Frontal cortex (tissue), 2 donors: ENCODE results near the gene ADAM11.

- RAMPAGE, long total RNA = no peak
These were observed 8.0 kb downstream of the G6PC3 start for GRCh38 chr17:44078437-44079029.

DNA sequence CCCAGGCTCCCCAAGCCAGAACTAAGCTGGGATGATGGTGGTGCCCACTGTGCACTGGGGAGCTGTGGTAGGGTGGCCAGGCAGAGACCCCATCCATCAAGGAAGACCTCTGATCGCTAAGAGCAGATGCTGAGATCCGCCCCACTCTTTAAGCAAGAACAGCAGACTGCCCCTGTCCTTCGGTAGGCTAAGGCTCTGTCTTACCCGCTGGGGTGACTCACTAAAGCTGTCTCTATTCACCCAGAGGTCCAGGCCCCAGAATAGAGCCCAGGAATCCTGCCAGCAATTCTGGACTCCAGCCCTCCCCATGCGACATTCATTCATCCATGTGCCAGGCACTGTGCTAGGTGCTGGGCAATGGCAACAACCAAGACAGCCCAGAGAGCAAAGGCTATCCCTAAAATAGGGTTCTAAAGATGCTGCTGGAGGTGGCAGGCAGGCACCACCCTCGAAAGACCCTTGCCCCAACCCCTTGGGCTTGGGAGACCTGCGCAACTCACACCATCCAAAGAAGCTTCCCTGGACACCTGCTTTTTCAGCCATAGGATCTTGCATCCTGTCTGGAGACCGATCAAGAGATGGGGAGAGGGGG lies 15.3 kb downstream of the HDAC5 start:
- RAMPAGE, long total RNA = no peak

DNA sequence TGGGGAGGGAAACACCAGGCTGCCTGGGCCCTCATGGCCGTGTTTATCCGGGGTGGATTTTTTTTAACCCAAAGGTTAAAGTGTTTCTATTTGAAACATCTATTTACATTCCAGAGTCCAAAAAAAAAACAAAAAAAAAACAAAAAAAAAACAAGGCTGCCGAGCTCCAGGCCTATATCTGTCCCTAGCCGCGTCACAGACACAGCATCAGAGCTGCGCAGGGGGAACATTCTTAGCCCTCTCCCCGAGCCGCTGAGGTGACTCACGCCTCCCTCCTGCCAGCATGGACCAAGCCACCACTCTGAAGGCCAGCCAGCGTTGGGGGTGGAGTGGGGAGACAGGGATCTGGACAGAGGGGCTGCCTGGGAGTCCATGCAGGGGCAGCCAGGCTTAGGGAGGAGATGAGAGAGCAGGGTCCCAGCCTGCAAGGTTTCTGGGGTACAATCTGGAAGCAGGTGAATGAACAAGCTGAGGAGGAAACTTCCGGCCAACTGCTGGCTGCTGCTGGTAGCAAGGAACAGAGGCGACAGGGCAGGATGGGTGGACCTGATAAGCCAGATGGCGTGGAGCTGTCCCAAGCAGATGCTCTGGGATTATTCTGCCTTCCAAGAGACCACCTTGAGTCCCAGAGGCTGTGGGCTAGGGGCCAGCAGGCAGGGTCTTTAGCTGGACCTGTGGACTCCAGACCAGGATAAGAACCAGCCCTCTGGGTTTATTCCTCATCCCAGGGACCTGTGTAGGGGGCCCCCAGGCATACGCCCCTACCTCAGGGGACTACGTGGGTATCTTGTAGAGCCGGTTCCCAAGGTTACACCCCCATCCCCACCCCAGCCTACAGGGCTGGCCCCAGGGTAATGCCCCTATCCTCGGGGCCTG lies 14.6 kb downstream of the HDAC5 start:
- RAMPAGE, long total RNA = no peak

DNA sequence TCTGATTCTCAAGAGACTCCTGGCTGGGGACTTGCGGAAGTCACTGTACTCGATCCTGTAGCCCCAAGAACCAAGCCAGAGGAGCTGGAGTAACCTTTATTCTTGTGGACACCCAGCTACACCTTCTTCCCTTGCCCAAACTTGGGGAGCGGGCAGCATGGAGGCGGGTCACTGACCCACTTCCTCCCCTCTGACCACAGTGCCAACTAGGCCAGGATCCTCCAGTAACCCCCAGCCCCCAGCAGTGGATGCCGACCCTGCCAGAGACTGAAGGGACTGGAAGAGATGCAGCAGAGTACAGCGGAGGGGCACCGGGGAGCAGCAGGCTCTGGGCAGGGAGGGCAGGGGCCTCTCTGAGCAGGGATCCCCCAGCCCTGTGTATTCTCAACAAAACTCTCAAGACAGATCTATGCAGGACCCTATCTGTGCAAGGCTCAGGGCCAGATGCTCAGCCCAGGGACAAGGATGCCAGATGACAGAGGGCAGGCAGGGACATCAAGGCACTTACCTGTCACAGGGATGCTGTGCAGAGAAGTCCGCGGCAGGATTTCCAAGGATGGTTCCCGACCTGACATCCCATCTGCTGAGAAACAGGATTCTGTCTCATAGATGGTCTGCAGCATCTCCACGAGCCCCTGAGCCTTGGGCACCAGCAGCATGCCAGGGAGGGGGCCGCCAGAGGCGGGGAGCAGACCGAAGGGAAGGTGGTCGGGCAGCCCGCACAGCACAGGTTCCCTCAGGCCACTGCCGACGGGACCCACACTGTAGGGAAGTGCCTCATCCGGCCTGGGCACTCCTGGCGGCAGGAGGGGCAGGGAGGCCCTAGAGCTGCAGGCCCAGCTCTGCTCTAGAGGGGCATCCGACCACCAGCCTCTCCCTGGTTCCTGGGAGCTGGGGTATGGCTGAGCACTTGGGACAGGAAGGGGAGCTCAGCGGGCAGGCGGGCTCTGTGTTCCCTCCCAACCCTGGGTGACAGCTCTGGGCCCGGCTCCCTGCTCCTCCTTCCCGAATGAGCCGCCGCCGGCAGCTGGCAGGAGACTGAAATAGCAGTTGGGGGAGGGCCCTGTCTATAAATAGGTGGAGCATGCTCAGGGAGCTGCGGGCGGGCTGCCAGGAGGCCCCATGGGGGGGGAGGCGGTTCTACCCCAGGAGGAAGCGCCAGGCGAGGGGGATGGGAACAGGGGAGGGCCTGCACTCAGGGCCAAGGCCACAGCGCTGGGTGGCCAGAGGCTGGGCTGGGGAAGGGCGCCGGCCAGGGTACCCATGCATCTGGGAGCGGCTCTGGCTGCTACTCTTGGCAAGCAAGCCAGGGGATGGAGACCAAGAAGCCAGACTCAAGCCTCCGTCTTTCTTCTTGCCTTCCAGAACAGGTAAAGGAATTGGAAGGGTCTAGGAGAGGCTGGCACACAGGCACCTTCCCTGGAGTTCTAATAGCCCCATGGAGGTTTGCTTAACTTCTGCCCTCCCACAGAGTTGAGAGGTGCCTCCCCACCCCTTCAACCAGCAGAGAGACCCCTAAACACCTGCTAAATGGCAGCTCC lies 12.7 kb downstream of the HDAC5 start:
- RAMPAGE, long total RNA = no peak

DNA sequence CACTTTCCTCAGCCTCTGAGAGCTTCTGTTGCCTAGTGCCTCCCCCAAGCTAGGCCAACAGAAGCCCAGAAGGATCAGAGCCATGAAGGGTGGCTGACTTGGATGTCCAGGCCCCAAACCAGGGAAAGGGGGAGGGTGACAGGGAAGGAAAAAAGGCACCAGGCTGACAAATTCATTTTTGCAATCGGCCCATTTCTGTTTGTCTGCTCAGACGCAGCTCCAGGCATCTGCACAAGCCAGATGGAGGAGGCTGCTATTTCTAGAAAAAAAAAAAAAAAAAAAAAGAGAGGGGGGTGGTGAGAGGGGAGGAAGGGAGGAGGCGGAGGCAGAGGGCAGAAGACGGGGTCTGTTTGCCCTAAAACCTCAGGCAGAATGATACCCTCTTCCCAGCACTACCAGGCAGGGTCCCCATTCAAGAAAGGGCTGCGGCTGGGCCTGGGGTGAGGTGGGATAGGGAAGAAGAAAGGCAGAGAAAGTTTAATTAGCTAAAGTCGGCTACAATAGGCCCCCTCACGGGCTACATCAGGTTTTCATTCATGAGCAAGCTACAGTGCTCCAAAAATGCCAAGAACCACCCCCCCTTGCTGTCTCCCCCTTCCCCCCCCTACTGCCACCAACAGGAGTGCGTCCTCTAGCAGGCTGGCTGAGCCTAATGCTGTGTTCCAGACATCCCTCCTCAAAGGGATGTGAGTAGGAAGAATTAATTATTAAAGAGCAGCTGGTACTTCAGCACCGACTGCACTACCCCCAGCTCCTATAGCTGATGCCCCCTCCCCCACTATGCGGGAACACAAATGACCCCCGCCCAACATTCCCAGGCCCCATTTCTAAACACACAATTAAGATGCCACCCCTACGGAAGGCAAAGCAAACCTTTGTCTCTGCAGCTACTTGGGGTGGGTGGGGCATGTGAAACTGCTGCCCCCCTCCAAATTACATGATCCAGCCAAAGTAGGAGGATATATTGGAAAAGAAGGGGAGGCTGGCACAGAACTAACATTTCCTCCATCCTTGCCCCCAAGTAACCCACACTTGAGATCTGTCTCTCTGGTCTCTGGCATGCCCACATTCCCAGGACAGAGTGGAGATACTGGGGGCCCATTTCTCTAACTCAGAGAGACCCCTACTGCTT lies 2.2 kb downstream of the HDAC5 start:
- RAMPAGE, long total RNA = no peak

GRCh38 chr17:44191985-44192962 lies 5.5 kb downstream of the TMUB2 start:
- RAMPAGE, long total RNA = no peak

DNA sequence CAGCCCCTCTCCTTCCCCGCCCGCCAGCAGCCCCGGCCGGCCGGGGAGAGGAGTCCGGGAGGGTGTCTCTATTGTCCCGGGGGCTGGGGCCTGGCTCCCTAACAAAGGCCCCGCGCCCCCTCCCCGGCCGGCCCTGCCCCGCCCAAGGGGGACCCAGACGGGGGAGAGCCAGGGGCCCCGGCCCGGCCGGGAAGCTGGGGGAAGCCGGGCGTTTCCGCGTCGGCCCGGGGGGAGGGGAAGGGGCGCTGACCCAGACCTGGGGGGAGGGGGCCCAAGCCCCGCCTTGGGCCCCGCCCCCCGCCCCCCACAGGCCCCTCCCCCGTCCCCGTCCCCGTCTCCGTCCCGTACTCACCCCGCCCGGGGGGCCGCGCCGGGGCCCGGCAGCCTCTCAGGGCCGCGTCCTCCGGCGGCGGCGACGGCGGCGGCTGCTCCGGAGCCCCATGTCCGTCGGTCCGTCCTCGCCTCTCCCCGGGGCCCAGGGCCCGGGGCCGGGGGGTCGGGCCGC lies 488 bp downstream of the ATXN7L3 start:
- RAMPAGE, long total RNA = no peak

DNA sequence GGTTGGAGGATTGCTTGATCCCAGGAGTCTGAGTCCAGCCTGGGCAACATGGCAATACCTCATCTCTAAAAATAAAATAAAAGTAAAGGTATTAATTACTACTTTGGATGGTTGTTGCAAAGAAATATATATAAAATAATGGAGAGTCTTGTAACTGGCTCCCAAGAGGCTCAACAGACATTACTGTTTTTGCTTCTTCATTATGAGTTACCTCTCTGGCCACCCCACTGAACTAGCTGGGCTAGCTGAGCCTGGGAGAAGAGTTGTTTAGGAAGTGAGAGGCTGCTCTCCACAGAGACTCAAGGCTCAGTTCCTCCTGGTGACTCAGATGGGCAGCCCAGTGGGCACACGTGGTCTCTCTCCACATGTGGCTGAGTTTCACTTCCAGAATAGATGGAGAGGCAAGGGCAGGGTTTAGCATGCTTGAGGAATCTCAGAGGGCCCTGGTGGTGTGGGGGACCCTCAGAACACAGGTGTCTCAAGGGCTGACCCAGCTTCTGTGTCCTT lies 3.0 kb downstream of the GRN start:
- RAMPAGE, long total RNA = no peak

GRCh38 chr17:44436448-44436746 lies 46.9 kb upstream of the ITGA2B start:
- RAMPAGE, long total RNA = no peak

- RAMPAGE, long total RNA = no peak
These were observed 11.5 kb downstream of the CCDC43 start for GRCh38 chr17:44678203-44678431.

GRCh38 chr17:44688724-44689229 lies 799 bp downstream of the CCDC43 start:
- RAMPAGE, long total RNA = no peak

DNA sequence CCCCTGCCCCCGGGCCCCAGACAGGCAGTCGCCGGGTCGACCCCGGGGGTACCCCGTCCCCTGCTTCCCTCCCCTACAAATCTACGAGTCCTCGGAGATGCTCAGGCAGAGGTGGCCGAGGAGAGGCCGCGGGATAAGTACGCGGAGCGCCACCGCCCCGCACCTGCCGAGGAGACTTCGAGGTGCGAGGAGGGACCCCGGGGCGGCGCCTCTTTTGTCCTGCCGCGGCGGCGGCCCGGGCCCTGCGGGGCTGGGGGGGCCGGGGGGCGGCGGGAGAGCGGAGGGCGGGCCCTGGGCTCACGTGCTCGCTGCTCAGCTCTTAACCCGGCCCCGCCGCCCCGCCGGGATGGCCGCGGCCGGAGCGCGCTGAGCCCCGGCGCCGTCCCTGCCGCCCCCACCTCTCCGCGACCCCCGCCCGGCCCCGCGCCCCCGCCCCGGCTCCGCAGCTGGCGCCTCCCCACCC lies at the start of gene ADAM11:
Gene ADAM11 (plus strand): TSS at position 322 of the 463 bp plus-strand sequence.
- RAMPAGE, long total RNA = no peak

DNA sequence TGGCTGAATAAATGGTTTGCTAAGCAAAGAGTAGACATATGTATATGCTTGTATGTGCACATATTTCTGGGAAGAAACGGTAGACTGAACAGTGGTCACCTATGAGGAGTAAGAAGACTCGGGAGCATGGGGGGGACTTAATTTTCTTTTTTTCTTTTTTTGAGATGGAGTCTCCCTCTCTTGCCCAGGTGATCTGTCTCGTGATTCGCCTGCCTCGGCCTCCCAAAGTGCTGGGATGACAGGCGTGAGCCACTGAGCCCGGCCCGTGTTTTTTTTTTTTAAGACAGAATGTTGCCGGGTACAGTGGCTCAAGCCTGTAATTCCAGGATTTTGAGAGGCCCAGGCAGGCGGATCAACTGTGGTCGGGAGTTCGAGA lies 34.2 kb downstream of the ADAM11 start:
- RAMPAGE, long total RNA = no peak

DNA sequence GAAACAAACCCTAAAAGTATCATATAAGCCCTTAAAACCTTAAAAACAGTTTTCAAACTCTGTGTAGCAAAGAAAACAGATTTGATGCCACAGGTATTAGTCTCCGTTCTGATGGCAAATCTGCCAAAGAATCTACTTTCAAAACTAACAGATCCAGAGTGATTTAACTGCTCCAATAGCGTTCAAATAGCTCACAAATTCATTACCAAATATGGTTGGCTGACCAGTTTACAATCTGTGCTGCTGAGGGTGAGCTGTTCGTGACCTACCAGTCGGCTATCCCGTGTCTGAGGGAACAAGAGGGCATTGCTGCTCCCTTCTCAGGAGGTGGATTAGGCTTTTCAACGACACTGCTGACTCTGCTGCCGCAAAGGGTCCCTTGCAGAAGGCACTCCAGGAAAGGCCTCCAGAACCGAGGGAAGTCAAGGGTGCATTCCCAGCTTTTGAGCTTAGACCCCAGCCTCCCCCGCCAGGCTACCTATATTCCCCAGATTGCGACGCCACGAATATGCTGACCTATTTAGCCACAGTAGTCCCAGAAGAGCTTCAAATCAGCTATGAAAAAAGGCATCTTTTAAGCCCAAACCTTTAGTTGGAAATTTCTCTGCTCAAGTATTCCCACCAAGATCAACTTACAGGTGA lies 32.3 kb downstream of the GJC1 start:
- RAMPAGE, long total RNA = no peak

GRCh38 chr17:44830341-44830539 lies 153 bp upstream of the GJC1 start:
- RAMPAGE, long total RNA = no peak

- RAMPAGE, long total RNA = no peak
These were observed 505 bp upstream of the KIF18B start for GRCh38 chr17:44948112-44948443.

DNA sequence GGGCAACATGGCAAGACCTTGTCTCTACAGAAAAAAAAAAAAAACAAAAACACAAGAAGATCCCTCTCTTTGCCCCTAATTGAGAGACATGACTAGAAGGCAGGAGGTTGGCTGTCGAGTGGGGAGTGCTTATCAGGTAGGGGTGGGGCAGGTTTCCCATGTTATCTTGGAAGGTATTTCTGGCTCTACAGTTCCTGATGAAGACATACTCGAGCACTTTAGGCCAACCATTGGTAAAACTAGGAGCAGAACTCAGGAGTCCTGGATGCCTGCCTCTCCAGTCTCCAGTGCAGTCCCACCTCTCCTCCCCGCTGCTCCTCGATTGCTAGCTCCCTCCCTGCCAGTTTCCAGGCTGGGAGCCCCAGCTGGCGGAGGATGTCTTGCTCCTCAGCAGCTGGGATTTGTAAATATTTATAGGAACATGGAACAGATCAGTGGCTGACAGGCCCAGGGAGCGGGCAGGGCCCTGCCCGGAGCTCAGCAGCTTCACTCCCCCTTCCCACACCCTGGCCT lies 11.3 kb upstream of the C1QL1 start:
- RAMPAGE, long total RNA = no peak

GRCh38 chr17:45052291-45052666 lies 847 bp upstream of the DCAKD start:
- RAMPAGE, long total RNA = no peak

- RAMPAGE, long total RNA = no peak
These were observed 12.6 kb downstream of the NMT1 start for GRCh38 chr17:45073572-45074236.

- RAMPAGE, long total RNA = no peak
These were observed 2.6 kb downstream of the PLCD3 start for GRCh38 chr17:45129302-45130566.